Fallopian tube (tissue), 1 donor: ENCODE results near the genes BRPF1, OGG1, CAMK1, PRRT3 and SLC6A1.

- PRO-cap, result no peak
Observed at GRCh38 chr3:9100696-9101075, 137.4 kb upstream of the RAD18 start.

DNA sequence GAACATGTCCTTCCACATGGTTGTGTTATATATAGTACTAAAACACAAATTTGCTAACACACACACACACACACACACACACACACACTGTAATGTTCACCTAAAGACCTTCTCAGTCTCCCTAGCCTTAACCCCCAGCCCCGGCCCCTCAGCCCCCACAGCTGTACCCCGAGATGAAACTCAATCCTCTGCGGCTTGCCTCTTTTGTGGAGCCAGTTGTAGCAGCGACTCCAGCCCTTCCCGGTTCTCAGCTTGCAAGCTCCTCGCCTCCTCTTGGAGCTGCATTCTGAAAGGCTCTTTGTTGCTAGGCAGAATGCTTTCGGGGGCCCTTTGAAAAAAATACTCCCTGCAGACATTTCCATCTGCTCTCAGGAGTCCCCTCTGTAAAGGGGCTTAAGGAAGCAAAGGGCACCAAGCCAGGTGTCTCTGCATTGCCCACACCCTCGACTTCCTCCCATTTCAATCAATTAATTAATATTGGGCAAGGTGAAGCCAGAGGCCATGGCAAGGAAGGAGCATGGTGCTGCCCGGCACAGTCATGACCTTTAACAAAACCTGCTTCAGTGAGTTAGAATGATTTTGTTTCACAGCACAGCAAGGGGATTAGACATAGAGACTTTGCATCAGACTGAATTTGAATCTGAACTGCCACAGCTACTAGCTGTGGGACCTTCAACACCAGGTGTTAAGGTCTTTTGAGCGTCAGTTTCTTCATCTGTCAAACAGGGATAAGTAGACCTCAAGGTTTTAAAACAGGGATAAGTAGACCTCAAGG lies 65.5 kb downstream of the SRGAP3 start:
- PRO-cap, result unidirectional peak, minus-strand start at position 249 of the sequence

- PRO-cap, result no peak
Observed at GRCh38 chr3:9458086-9459461, 61.2 kb downstream of the SETD5 start.

GRCh38 chr3:9476758-9477302 lies 76.8 kb downstream of the LHFPL4 start:
- PRO-cap, result no peak

DNA sequence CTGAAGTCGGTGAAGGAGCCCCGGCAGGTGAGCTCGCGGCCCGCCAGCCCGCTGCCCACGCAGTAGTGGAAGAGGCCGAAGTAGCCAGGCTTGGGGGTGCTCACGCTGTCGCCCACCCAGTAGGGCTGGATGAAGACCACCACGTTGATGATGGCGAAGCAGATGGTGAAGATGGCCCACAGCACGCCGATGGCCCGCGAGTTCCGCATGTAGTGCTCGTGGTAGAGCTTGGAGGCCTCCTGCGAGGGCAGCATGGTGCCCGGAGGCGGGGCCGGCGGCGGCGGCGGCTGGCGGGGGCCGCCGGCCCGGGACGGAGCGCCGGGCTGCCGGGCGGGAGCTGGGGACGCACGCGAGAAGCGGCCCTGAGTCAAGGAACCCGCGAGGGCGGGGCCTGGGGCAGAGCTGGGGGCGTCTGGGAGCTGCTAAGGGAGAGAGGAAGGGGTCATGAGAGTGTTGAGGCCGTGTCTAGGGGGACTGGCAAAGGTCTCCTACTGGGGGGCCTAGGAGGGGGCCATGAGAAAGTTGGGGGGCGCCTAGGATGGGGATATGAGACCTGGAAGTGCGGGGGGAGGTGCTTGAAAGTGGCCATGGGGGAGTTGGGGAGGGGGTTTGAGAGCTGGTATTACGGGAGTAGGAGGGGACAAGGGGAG lies 1.1 kb downstream of the LHFPL4 start:
- PRO-cap, result no peak

- PRO-cap, result no peak
Observed at GRCh38 chr3:9715693-9716142, 12.1 kb downstream of the CPNE9 start.

- PRO-cap, result bidirectional peak, plus-strand start at chr3:9731293, minus-strand start at chr3:9731154; unidirectional peak, plus-strand start at chr3:9731735
Observed at GRCh38 chr3:9730816-9731951, at the start of gene BRPF1. Gene BRPF1, plus strand, starts transcription at chr3:9731735.

- PRO-cap, result bidirectional peak, plus-strand start at chr3:9749952, minus-strand start at chr3:9749767; bidirectional peak, plus-strand start at chr3:9750261, minus-strand start at chr3:9750142
Observed at GRCh38 chr3:9749659-9750724, at the start of gene OGG1. Gene OGG1, plus strand, starts transcription at chr3:9749952.

DNA sequence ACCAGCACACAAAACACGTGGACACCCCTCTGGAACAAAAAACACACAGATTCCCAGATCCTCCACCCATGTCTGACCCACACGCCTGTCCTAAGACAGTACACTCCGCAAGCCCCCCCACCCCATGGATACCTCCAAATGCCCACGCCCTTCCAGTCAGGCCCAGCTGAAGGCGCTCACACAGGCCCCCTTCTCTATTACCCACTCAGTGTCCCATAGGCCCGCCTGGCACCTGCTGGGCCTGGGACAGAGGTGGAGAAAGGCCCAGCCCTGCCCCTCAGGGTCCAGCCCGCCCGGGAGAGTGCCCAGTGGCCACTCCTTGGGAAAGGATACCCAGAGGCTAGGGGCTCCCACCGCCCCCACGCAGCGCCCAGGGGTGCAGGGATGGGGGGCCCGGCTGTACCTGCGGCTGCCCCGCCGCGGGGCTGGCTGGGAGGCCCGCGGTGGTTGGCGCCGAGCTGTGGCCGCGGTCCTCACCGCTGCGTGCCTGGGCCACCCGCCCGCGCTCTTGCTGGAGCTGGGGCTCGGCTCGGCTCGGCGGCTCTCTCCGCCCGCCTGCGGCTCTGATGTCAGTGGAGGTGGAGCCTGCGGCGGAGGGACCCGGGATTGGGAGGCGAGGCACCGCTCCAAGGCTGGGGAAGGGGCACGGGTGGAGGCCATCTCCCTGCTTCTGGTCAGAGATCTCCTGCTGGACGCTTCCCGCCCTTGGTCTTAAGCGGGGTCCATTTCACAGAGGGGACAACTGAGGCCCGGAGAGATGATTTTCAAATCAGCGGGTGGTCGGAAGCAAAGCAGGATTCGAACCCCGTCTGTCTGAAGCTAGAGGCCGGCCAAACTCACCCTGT lies at the start of gene CAMK1:
CAMK1 (minus strand) TSS at position 519 of the 845 bp plus-strand sequence.
- PRO-cap, result bidirectional peak, plus-strand start at position 629 of the sequence, minus-strand start at position 510 of the sequence

- PRO-cap, result no peak
Observed at GRCh38 chr3:9799813-9800430, 7.0 kb downstream of the ARPC4 start.

- PRO-cap, result bidirectional peak, plus-strand start at chr3:9809721, minus-strand start at chr3:9809436
Observed at GRCh38 chr3:9809147-9809569, 904 bp upstream of the TTLL3 start.

DNA sequence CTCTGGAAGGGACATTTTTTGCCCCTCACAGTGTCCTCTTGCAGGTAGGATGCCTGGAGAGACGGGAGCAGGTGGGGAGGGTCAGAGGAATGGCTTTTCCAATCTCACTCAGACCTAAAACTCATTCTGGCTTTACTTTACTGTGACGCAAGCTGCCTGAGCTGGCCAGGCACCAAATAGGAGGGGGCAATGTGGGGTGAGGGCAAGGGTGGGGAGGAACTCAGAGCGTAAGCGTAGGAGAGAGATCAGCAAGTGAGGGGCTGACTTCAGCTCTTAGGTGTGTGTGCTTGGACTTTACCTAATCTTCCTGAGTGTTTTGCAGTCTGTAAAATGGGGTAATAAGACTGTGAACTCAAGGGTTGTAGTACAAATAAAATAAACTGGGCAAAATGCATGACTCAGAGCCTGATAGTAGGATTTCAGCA lies 3.8 kb upstream of the IL17RE start:
- PRO-cap, result no peak

- PRO-cap, result unidirectional peak, minus-strand start at chr3:9934520
Observed at GRCh38 chr3:9934447-9934826, 803 bp downstream of the CRELD1 start.

DNA sequence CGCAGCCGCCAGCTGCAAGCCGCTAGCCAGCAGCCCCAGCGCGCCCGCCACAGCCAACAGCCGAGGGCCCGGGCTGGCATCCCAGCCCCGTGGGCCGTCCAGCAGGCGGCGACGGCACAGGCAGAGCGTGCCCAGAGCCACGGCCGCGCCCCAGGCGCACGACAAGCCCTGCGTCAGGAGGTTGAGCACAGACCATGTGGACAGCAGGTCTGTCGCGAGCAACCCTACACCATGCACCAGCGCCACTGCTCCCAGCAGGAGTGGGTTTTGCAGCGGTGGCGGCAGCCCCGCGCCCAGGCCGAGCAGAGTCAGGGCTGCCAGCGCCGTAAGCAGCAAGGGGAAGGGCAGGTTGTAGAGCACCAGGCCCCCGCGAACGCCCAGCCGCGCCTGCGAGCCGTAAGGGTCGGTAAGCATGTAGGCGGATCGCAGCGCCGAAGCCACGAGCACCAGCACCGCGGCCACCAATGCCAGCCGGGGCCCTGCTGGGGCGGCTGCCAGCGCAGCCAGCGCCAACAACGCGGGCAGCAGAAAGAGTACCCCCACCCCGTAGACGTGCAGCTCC lies 4.9 kb downstream of the PRRT3 start:
- PRO-cap, result no peak

- PRO-cap, result bidirectional peak, plus-strand start at chr3:9952202, minus-strand start at chr3:9952069; unidirectional peak, minus-strand start at chr3:9952394
Observed at GRCh38 chr3:9951481-9952799, at the start of gene PRRT3. Gene PRRT3, minus strand, starts transcription at chr3:9952408.

DNA sequence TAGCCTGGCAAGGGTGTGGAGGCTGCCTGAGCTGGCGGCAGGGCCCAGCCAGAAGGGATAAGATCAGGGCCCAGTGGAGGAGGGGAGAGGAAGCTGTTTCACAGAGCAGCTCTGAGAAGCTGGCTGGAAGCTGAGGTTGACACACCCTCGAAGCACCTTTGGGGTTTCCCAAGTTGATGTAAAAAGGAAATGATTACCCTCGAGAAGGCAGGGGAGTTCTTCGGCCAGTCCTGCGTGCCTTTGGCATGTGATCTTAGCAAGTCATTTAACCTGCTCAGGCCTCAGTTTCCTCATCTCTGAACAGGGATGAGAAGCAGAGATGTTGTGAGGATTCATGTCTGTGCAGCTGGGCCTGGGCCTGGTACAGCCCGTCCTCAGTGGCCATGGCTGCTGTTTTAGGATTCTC lies 34.4 kb downstream of the IRAK2 start:
- PRO-cap, result no peak

DNA sequence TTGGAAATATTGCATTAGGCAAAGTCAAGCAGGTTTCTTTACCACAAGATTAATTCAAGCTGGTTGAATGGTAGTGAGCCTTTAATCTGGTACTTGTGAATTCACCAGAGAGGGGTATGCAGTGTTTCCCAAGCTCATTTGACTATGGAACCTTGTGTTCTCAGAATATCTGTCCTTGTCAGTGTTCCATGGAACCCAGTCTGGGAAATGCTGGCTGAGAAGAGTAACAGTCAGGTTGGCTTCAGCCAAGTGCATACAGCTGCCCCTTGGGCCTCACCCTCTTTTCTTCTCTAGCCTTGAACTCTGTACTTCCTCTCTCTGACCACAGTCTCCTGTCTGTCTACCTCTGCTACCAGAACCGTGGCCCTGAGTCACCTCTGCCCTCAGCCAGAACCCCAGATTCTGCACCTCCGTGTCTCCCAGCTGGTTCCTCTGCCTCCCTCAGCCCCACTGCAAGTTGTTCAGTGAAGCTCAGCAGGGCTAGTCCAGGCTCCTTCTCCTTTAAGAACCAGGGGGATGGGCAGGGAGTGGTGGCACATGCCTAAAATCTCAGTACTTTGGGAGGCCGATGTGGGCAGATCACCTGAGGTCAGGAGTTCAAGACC lies 24.6 kb upstream of the TATDN2 start:
- PRO-cap, result no peak

DNA sequence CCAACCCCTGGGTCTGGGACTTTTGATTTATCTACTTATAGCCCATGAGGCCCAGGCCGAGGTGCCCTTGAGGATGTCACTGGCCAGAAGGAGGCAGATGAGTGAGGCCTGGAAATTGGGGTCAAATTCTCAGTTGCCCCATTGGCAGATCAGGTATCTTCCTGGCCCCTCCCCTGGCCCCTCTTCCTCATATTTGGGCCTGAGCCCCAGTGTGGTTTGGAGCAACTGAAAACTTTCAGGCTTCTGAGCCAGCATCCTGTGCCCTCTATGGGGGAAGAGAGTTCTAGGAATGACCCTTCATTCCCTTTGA lies 70.7 kb downstream of the ATP2B2 start:
- PRO-cap, result no peak

GRCh38 chr3:10988049-10988406 lies 4.5 kb upstream of the SLC6A1 start:
- PRO-cap, result no peak

- PRO-cap, result bidirectional peak, plus-strand start at chr3:10992762, minus-strand start at chr3:10992599
Observed at GRCh38 chr3:10992459-10992839, at the start of gene SLC6A1. Gene SLC6A1, plus strand, starts transcription at chr3:10992748.